Metastatic Lung Carcinoma in the Adrenal Gland (tissue), 1 donor: ENCODE measurements around a stretch of chr1.

GRCh38 chr1:153629974-153630383 lies 1.7 kb downstream of the S100A1 start:
- PRO-cap: no peak

DNA sequence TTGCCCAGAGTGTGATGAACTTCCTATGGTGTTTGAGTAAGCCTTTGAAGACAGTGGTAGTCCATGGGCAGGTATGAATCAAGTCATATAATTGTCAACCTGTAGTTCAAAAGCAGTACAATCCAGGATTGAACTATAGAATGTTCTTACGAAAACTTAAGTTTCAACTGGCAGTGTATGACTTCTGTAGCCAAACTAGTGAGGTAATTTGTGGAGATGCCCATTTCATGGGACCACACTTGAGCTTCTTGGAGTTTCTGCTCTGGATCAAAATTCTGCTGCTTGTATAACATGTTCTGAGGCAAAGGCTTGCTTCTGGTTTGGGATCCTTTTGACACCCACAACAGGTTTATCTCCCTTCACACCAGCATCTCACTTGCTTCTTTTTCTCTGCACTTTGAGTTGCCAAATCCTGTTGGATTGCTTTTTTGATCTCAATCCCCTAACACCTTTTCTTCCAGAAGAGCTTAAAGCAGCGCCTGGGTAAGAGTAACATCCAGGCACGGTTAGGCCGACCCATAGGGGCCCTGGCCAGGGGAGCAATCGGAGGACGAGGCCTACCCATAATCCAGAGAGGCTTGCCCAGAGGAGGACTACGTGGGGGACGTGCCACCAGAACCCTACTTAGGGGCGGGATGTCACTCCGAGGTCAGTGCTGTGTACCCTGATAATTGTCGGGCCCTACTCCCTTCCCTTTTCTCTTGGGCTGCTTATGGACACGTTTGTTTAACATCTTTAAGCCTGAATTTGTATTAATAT lies 8.1 kb downstream of the CHTOP start:
- PRO-cap: no peak

GRCh38 chr1:153649962-153650484 lies 8.5 kb upstream of the SNAPIN start:
- PRO-cap: no peak

- PRO-cap: no peak
Observed at GRCh38 chr1:153662006-153662869, 3.7 kb downstream of the SNAPIN start.

DNA sequence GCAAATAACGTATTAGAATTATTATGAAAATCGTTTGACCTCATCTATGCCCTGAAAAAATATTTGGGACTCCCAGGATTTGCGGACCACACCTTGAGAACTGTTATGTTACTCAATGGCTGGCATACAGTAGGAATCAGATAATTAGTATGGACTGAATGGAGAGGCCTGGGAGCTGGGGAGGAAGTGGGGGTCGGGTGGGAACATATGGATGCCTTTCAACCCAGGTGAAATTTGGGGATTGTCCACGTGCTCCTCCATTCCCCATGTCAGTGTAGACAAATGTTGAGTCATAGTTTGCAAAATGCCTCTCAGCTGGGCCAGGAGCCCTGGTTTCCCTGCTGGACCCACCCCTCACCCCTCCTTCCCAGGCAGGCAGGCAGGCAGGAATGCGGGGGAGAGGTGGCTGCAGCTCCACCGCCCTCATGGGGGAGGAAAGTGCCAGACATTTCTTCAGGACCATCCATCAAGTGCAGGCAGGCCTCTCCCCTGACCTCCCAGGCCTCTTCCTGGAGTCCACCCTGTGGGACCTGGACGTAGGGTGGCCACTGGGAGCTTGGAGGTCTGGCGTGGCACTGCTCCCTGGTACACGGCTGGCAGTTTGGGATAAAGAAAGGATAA lies 18.6 kb downstream of the NPR1 start:
- PRO-cap: no peak

- PRO-cap: no peak
Observed at GRCh38 chr1:153728259-153729226, 693 bp downstream of the INTS3 start.

- PRO-cap: no peak
Observed at GRCh38 chr1:153751795-153753186, 22.9 kb upstream of the SLC27A3 start.

DNA sequence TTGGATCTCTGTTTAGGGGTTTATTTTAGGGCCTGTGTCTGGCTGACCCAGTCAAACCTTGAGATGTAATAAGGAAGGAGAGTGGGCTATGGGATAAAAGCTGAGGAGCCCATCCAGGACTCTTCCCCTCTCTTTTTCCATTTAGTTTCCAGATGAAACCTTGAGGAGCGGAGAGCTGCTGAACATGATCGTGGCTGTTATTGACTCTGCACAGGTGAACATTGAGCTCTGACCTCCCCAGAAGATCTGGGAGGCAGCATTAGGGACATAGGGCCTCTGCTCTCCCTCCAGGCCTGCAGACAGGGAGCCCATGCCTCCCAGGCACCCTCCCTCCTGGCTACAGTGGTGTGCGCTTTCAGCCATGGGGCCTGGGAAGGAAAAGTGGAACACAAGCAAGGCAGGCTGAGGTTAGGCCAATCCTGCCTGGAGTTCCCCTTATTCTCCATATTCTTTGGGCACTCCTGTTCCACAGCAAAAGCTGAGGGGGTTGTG lies 6.4 kb upstream of the SLC27A3 start:
- PRO-cap: no peak

GRCh38 chr1:153804421-153804692 lies 29.1 kb downstream of the SLC27A3 start:
- PRO-cap: no peak

DNA sequence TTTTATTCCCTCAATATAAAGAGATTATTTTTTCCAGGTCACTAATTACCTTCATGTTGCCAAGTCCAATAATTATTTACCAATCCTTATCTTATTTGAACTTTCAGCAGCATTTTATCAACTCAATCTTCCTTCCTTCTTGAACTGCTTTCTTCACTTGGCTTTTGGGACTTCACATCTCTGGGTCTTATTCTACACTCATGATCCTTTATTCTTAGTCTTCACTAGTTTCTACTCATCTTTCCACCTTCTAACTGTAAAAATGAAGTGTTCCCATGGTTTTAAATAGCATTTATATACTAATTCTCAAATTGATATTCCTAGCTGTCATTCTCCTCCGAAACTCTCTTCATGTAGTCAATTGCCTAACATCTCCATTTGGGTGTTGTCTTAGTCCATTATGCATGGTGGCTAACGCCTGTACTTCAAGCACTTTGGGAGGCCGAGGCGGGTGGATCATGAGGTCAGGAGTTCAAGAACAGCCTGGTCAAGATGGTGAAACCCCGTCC lies 73.1 kb downstream of the SLC27A3 start:
- PRO-cap: no peak

- PRO-cap: no peak
Observed at GRCh38 chr1:153957284-153958033, 953 bp downstream of the CRTC2 start.

DNA sequence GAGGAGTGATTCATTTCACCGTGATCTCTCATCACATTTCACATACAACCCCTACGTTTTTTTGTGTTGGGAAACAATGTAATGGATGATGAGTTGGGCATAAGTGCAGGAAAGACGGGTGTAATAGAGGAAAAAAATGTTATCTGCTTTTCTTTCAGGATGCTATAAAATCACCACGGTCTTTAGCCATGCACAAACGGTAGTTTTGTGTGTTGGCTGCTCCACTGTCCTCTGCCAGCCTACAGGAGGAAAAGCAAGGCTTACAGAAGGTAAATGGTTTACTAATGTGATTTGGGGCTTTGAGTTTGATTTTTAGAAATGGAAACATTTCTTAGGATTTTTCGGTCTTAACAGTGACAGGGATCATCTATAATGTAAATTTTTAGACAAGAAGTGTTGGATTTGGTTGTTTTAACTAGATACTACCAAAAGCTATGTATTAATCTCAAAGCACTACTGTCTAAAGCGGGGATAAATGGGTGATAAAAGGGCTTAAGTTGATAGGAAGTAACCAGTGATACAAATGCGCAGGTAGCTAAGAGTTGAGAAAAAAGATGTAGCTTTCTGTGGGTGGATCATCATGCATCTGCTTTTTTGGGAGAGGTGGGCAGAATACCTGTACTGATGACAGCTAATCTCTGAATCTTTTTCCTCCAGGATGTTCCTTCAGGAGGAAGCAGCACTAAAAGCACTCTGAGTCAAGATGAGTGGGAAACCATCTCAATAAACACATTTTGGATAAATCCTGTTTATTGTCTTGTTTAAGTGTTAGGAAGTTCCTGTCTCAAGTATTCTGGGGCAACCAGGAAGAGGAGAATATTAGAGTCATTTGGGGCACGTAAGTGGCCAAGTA lies 1.1 kb downstream of the RPS27 start:
- PRO-cap: no peak

DNA sequence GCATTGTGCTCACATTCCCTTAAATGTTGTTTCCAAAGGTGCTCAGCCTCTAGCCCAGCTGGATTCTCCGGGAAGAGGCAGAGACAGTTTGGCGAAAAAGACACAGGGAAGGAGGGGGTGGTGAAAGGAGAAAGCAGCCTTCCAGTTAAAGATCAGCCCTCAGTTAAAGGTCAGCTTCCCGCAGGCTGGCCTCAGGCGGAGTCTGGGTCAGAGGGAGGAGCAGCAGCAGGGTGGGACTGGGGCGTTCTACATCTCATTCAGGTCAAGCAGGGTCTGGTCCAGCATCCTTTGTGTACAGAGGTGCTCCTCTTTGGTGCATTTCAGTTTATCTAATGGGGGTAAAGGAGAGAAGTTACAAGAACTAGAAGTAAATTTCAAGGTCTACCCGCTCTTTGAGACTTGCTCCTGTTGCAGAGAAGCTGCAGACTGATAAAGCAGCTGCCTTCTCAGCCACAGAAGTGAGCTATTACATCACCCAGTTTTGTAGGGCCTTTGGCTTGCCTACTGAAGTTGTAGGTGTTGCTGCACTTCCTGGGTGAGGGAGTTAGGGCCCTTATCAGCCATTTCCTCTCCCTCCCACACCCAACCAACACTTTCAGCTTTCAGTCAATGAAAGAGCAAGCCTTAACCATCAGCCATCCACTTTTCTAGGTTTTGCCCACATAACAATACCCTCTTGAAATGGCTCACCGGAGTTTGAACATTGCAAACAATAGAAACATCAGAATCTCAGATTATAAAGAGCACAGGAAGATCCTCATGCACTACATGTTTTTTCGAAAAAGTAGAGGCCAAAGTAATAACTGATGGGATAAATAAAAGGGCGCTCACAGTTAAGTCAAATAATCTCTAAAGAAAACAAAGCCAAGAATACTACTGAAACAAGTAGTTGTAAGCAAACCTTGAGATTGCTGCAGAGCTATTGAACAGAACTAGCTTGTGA lies 34.2 kb downstream of the TPM3 start:
- PRO-cap: no peak

- PRO-cap: no peak
Observed at GRCh38 chr1:154164853-154165752, 26.8 kb downstream of the TPM3 start.

- PRO-cap: no peak
Observed at GRCh38 chr1:154190404-154191112, 1.3 kb downstream of the TPM3 start.

DNA sequence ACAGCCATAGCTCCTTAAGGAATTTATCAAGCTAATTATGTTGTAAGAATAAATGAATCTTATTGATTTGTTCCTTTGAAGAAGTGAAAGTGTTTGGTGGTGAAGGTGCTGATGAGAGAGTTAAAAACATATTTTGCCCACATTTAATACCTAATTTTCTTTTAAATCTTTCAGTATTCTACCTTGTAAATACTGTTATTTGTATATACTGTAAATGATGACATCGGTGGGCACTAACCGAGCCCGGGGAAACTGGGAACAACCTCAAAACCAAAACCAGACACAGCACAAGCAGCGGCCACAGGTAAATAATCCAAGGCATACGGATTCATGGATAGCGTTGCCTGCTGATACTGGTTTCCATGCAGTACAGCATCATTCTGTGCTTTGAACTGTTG lies 4.2 kb downstream of the UBAP2L start:
- PRO-cap: no peak

GRCh38 chr1:154234421-154235023 lies 13.8 kb downstream of the UBAP2L start:
- PRO-cap: no peak

DNA sequence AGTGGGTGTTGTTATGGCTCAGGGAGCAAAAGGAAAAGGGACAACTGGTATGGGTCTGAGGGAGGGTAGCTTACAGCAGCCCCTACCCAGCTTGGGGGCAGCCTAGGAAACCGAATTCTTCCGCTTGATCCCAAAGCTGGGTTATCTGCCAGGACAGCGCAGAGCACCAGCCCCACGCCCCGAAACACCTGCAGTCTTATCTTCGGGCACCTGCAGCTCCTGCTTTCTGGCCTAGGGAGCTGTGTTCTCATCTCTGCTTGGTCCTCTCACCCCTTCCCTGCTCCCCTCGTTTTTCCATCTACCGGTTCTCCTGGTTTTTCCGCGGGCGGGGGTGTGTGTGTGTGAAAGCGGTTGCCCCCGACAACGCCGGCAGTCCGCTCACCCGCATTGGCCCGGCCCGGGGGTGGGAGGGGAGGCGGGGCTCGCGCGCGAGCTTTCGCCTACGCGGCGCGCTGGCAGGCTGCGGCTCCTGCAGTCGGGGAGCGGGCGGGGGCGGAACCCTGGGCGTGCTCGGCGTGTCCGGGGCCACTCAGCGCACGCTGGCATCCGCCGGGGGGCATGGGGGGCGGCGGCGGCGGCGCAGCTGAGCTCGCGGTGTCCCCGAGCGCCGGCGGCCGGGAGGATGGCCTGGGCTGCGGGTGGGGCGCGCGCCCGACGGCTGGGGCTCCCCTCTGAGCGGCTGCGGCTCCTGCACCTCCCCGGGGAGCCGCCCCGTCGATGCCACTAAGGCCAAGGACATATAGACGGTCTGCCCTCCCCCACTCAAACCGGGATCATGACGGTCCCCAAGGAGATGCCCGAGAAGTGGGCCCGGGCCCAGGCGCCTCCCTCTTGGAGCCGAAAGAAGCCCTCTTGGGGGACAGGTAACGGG lies 3.1 kb downstream of the ATP8B2 start:
- PRO-cap: unidirectional peak, plus-strand start at position 474 of the sequence

DNA sequence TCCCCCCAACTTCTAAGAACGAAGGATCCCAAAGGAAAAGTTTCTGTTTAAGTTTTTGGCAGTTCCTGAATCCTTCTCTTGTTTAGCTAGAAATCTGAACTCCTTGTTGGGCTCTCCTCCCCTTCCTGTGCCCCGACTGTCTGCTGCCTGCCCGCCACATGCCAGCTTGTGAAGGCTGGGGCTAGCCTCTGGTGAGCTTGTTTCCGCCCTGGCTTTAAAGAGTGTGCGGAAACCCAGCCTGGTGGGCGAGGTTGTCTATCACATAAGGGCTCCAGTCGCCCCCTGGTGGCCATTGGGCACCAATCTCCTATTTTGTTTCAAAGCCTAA lies 9.6 kb downstream of the ATP8B2 start:
- PRO-cap: no peak

DNA sequence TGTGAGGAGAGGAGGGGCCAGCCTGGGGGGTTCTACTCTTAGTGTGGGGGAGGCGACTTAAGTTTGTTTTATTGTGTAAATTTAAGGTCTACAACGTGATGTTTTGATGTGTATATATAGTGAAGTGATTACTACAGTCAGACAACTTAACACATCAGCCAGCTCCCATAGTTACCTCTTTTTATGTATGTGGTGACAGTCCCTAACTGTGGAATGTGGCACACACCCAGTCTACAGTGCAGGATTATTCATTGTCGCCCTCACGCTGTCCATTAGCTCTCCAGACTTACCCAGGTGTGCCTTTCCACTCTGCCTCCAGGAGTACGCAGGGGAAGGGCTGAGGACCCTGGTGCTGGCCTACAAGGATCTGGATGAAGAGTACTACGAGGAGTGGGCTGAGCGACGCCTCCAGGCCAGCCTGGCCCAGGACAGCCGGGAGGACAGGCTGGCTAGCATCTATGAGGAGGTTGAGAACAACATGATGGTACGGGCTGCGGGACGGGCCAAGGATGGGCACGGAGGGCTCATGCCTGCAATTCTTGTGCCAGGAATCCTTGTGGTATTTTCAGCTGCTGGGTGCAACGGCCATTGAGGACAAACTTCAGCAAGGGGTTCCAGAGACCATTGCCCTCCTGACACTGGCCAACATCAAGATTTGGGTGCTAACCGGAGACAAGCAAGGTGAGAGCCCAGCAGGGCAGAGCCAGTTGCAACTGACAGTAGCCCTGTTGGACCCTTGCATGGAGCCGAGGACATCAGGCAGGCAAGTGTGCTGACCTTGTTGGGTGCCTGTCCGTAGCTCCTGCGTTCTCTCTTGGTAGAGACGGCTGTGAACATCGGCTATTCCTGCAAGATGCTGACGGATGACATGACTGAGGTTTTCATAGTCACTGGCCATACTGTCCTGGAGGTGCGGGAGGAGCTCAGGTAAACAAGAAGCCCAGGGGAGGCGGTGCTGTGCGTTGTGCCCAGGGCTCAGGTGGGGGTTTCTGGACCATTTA lies 18.5 kb downstream of the ATP8B2 start:
- PRO-cap: no peak